Mesenchymal stem cell of Wharton's jelly (primary cell): ENCODE results near the gene C2CD4B.

DNA sequence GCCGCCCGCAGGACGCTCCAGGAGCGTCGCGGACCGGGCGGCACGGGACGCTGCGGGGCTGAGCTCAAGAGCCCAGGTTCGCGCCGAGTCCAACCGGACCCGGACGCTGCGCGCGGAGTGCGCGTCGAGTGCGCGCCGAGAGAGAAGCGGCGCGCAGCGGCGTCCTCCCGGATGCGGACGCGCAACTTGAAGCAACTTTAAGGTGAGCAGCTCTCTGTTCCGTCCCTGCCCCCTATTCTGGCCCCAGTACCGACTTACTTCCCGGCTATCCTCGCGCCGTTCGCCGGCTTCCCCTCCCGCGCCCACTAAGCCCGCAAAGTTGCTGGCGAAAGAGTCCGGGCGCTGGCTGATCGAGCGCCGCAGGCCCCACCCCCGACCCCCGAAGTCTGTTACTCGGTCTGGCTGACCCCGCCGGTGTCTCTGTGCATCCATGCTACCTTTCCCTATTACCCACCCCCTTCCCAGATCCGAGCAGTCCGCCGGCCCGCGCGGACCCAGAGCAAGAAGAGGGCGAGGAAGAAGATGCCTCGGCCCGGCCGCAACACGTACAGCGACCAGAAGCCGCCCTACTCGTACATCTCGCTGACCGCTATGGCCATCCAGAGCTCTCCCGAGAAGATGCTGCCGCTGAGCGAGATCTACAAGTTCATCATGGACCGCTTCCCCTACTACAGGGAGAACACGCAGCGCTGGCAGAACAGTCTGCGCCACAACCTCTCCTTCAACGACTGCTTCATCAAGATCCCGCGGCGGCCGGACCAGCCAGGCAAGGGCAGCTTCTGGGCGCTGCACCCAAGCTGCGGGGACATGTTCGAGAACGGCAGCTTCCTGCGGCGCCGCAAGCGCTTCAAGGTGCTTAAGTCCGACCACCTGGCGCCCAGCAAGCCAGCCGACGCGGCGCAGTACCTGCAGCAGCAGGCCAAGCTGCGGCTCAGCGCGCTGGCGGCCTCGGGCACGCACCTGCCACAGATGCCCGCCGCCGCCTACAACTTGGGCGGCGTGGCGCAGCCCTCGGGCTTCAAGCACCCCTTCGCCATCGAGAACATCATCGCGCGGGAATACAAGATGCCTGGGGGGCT lies 670 bp downstream of the FOXB1 start:
- CAGE, long polyA plus RNA: no peak

DNA sequence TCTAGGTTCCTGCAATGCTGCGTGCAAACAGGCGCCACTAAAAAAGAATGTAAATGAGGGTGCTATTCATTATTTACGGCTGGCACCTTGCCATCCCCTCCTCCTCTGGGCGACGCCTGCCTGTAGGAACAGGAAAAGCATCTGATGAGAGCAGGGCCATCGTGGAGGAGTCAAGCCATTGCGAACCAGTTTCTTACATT lies 98.1 kb downstream of the ANXA2 start:
- CAGE, long polyA plus RNA: no peak

GRCh38 chr15:60355439-60356346 lies 42.1 kb downstream of the ANXA2 start:
- CAGE, long polyA plus RNA: no peak

GRCh38 chr15:60370198-60370972 lies 27.4 kb downstream of the ANXA2 start:
- CAGE, long polyA plus RNA: no peak

- CAGE, long polyA plus RNA: no peak
These were observed 10.8 kb downstream of the ANXA2 start for GRCh38 chr15:60386896-60387468.

- CAGE, long polyA plus RNA: no peak
These were observed 22.1 kb upstream of the ANXA2 start for GRCh38 chr15:60419895-60420212.

GRCh38 chr15:60496330-60497250 lies 17.6 kb upstream of the ICE2 start:
- CAGE, long polyA plus RNA: no peak

- CAGE, long polyA plus RNA: no peak
These were observed 78.1 kb upstream of the ICE2 start for GRCh38 chr15:60557049-60557508.

DNA sequence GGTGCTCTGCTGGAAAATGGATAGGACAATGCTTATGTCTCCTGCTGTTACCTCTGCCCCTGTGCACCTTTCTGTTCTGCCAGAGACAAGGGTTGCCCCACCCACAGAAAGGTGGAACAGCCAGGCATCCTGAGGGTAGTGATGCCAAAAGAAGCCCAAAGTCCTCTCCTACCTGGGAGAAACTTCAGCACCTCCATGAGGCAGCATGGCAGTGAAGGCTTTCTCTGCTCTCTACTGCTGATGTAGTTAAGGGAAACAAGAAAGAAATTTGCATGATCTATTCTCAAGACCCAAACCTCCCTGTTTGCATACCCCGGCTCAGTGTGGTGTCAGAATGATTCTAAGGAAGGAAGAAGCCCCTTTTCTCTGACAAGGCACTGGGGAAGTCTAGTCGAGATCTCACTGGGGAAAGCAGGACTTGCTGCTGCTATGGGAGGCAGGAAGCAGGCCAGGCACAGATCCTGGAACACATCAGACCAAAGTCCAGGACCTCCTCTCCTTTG lies 89.3 kb upstream of the ICE2 start:
- CAGE, long polyA plus RNA: no peak

- CAGE, long polyA plus RNA: no peak
These were observed 105.8 kb upstream of the ICE2 start for GRCh38 chr15:60584733-60585194.

- CAGE, long polyA plus RNA: no peak
These were observed 137.2 kb upstream of the ICE2 start for GRCh38 chr15:60616102-60616640.

- CAGE, long polyA plus RNA: no peak
These were observed 273.4 kb upstream of the ICE2 start for GRCh38 chr15:60752192-60752973.

DNA sequence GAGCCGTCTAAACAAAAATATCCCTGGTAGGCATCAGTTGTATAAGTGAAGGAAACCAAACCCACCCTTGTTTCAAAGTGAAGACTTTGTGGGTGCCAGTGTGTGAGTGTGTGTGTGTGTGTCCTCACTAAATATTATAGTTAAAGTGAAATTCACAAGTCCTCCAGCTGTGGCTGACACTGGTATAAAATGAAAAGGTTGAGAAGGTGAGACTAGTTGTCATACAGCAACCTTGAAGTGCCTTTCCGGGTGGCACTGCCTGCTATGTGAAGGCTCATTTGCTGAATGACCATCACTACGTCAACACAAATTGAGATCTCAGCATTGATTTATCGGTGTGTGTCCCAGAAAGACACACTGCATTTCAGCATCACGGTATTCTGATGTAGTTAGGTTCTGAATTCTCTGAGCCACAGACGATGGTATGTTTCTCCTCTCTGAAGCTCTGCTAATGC lies 366.0 kb upstream of the ICE2 start:
- CAGE, long polyA plus RNA: no peak

- CAGE, long polyA plus RNA: no peak
These were observed 311.7 kb downstream of the RORA start for GRCh38 chr15:60917114-60918054.

- CAGE, long polyA plus RNA: no peak
These were observed 196.2 kb downstream of the RORA start for GRCh38 chr15:61032770-61033392.

DNA sequence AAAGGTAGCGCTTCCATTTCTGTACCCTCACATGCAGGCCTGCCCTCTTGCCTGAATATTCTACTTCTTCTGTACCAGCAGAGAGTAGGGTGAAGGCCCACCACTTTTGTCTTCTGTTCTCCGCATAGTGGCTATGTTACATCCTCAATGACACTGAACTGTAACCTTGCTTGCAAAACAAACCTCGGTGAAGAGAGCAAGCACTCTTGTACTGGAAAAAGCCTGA lies 151.4 kb downstream of the RORA start:
- CAGE, long polyA plus RNA: no peak

DNA sequence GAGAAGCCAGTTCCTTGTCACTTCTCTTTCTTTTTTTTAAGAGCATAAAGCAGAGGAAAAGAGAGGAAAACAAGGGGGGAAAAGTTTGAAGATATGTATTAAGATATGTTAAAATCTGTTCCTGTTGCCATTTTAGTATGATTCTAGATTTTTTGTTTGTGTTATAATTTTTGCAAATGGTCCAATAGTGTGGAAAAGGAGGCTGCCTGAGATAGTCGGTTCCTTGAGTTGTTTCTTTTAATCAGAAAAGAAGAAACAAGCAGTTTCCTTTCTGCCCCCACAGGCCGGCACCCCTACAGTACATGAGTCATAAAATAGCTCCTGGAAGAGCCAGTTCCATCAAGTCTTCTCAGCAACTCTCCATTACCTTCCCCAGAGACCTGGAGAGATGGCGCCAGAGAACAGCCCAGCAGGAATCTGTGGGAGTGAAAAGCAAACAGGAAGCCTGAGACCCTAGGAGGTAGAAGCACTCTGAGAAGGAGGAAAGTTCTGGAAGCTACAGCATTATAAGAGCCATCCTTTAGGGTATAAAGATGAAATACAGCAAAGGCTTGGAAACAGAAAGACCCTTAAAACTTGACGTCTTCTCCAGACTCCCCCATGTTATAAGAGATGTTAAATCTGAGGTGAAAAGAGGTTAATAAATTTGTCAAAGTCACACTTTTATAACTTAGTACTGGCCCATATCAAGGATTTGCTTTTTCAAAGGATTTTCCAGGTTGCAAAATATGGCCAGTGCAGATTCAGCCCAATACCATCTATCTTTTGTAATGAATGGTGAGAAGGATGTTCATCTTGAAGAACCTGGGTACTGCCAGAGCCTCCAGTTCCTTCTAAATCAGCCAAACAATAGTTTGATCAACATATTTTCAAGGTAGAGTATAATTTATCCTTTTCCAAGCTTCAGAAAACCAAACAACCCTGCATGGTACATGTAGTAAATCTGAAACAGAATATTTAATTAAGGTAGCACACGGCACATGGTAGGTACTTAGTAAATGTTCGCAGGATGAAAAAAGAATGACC lies 72.7 kb downstream of the RORA start:
- CAGE, long polyA plus RNA: no peak

GRCh38 chr15:61170191-61170961 lies 58.7 kb downstream of the RORA start:
- CAGE, long polyA plus RNA: no peak

DNA sequence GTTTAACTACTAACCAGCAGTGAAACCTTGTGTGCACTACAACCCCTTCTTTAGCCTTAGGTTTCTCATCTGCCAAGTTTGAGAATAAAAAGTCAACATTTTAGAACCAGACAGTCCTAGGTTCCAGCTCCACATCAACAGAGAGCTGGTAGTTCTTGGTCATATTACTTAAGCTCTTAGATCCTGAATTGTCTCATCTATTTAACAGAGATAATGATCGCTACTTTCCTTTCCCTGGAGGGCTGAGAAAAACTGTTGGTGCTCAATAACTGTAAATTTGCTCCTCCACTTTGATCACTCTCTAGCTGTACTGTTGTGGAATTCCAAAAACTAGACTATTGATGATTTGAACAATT lies 160.6 kb upstream of the RORA start:
- CAGE, long polyA plus RNA: no peak

DNA sequence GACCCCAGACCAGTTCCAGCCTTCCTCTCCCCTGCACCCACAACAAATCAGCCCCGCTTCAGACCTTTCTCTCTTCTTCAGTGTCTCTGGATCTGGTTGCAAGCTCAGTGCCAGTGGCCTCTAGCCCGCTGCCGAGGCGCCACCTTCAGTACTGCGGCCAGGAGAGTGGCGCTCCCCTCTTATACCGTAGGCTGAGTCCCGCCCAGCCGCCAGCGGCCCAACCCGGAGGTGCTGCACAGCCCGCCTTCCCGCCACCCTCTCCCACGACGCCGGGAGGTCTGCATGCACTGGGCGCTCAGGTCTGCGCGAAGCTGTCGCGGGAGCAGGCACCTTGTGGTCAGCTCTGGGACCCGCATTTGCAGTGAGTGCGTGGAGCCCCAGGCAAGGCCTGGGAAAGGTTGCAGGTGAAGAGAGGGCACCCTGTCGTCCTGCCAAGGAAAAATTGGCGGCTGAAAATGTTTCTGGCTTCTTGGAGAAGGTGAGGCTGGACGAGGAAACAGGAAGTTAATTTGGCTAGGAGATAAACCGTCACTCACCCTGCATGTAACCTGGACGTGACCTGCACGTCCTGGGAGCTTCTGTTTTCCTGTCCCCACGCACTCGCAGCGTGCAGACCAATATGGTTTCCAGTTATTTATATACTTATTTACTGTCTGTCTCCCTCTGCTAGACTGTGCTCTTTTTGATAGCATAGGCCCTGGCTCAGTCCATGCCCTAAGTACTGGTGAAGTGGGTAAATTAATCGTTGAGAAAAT lies at the start of gene C2CD4B:
Gene C2CD4B, minus strand, starts transcription at position 155 of the 755 bp plus-strand sequence.
- CAGE, long polyA plus RNA: no peak